Non-pigmented ciliary epithelial cell (primary cell): ENCODE measurements around the gene RPS3A.

GRCh38 chr4:145887201-145887572, 51.4 kb downstream of the ZNF827 start:
- RRBS = no CpG with 5 or more reads among the region's 6 CpGs

DNA sequence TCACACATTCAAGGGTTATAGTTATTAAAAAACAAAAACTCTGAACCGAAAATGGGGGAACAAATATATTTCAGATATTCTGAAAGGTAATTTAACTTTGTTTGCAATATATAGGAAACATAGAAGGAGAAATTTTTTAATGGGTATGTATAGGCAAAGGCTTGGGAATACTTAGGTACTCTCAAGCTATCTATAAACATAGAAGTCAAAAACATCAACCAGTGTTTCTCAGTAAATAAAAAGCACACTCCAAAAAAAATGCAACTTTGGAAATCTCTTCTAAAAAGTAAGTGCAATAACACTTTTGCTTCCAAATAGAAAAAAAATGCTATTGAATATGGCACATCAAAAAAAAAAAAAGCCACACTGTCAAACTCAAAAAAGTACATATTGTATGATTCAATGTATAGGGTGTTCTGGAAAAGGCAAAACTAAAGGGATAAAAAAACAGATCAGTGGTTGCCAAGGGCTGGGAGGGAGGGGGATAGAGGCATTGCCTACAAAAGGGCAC, 112.7 kb downstream of the SLC10A7 start:
- RRBS = no CpG with 5 or more reads among the region's 1 CpG

DNA sequence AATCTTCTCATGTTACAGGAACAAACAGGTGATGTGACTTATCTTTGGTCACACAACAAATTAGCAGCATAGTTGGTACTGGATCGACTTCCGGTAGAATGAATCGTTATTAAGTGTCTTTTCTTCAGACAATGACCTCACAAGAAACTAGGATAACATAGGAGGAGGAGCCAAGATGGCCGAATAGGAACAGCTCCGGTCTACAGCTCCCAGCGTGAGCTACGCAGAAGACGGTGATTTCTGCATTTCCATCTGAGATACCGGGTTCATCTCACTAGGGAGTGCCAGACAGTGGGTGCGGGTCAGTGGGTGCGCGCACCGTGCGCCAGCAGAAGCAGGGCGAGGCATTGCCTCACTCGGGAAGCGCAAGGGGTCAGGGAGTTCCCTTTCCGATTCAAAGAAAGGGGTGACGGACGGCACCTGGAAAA, 24.4 kb downstream of the POU4F2 start:
- RRBS = 77% methylated on average over 2 of the region's 20 CpGs

DNA sequence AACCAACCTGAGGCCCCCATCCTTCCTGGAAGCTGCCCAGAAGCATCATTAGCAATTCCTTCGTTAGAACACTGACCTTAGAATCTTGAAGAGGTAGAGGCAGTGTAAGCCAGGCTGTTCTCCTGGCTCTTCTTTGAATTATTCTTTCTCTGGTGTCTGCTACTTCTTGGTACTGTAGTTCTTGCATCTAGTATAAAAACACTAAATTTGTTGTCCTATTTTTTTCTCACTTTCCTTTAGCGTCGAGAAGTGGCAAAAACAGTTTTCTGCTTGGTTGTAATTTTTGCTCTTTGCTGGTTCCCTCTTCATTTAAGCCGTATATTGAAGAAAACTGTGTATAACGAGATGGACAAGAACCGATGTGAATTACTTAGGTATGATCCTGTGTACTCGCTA, 58.7 kb downstream of the EDNRA start:
- RRBS = no CpG with 5 or more reads among the region's 7 CpGs

DNA sequence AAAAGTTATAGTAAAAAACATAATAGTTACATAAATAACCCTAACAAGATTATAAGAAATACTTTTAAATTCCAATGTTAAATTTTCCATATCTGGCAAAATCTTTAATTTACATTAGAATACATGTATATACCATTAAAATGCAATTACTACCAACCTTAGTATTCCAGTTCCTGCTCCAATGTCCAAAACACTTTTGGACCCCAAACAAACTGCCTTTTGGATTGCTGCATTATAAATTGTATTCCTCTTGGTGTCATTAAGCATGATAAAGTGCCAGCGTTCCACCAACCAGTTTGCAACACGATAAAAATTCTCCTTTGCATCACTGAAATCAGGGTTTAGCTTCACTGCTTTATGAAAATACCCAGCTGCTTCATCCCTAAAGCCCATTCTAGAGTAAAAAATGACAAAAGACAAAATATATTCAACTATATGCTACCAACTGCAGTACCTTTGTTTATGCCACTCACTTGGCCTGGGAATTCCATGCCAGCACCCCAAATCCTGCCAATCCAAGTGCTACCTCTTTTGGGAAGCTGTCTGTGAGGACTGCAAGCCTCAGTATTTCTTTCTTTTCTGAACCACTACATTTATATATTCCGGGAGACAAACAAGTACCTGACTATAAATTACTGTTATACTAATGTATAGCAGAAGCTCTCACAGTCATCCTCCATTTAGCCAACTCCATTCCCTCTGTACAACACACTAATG, 10.3 kb downstream of the PRMT9 start:
- RRBS = no CpG with 5 or more reads among the region's 3 CpGs

- RRBS = no CpG with 5 or more reads among the region's 5 CpGs
These were observed 22.1 kb downstream of the ARHGAP10 start for GRCh38 chr4:147753866-147754425.

DNA sequence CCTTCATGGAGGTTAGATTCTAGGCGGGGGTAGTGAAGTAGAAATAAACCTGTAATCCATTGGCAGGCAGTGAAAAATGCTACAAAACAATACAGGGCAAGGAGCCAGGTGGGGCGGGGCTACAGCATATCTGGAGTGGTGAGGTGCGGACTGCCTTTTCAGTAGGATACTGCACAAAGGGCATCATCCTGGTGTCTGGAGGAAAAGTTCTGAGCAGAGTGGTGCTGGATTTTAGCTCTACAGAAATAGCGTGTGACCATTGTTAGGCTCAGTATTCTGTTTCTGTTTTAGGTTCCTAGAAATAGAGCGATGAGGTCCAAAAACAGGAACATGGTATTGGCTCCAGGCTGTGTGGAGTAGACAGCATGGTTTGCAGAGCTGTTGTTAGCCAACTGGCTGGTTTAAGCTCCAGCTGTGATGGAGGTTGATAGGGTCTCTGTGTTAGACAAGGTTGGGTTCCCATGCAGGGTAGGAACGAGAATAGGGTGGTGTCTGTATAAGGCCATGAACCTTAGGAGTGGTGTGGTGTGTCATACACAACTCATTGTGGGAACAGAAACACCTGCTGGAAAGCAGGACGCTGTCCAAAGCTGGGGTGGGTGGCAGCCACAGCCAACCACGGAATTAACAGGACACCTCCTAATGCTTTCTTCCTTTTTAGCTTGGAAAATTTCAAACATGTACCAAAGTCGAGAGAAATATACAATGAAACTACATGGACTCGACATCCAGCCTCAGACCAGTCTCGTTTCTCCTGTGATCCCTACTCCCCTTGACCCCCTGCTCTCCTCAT, 94.2 kb downstream of the ARHGAP10 start:
- RRBS = no CpG with 5 or more reads among the region's 11 CpGs

DNA sequence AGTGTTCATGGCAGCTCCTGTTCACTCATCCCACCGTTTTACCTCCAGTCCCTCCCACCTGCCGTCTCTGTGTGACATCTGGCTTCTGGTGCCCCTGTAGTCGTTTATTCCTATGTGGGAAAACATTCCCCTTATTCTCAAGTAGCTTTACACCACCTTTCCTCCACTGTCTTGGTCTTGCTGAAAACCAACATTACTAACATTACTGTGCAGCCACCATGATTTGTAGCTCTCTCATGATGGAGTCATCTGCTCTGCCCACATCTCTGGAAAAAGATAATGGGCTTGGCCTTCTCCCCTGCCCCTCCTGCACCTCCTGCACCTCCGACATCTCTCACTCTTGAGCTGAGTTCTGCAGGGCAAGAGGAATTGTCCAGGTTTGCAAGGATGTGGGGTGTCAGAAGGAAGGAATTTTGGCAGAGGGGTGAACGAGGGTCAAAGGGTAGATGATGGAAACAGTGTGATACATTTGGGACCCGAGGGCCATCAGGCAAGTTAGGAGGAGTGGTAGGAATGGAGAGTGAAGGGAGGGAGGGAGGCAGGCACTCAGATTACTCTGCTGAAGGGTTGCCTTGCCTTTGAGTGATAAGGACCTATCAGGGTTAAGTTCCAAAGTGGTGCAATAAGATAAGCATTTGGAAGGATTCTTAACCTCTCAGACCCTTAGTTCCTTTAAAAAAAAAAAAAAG, 190.0 kb downstream of the ARHGAP10 start:
- RRBS = no CpG with 5 or more reads among the region's 6 CpGs

DNA sequence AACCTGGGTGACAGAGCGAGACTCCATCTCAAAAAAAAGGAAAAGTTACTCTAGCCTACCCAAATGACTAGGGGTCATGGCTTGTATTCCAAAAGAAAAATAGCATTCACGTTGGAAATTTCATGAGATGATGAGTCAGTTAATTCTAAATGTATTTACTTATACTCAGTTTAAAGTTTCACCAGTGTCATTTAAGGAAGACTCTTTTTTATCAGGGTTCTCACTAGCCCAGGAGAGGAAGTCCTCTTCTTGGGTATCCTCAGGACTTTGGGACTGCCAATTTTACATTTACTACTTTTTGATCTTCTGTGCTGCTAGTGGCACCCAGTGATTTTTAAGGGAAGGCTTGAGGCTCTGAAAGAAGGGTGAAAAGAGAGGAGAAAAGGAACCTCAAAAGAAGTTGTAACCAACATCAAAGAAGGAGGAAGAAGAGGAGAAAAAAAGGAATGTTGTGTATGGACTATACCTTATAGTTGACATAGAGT, 281.8 kb downstream of the ARHGAP10 start:
- RRBS = no CpG with 5 or more reads among the region's 2 CpGs

- RRBS = no CpG with 5 or more reads among the region's 1 CpG
These were observed 320.7 kb downstream of the ARHGAP10 start for GRCh38 chr4:148052463-148053071.

GRCh38 chr4:148100885-148101596, 341.2 kb downstream of the NR3C2 start:
- RRBS = no CpG with 5 or more reads among the region's 5 CpGs

- RRBS = no CpG with 5 or more reads among the region's 15 CpGs
These were observed 119.7 kb downstream of the NR3C2 start for GRCh38 chr4:148322227-148323159.

GRCh38 chr4:148376159-148376436, 66.1 kb downstream of the NR3C2 start:
- RRBS = no CpG with 5 or more reads among the region's 3 CpGs

DNA sequence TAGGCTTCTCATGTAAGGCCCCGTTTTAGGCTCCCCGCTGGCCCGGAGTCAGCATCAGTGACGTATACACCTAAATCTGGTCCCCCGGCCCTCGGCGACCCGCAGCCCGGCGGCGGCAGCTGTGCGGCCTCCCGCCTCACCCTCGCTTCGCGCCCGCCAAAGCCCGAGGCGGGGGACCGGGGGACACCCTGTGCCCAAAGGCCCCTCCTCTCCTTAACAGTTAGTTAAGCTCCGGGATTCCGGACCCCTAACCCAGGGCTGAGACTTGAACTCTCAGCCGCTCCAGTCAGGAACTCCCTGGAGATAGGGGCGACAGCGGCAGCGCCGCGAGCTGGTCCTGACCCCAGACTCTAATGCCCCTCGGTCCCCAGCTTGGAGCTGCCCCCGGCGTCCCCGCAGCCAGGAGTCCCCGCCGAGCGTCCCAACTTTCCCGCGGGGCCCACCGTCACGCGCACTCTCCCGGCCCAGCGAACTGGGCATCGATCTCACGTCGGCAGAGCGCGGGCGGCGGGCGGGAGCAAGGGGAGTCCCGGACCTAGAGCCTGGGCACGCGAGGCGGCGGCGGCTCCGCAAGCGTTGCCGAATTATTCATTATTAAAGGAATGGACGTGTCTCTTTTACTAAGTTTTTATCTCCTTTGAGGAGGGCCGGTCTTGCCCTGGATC, 1.5 kb upstream of the NR3C2 start:
- RRBS = 1% methylated on average over 35 of the region's 61 CpGs

- RRBS = no CpG with 5 or more reads among the region's 2 CpGs
These were observed 72.4 kb downstream of the DCLK2 start for GRCh38 chr4:150150599-150151089.

DNA sequence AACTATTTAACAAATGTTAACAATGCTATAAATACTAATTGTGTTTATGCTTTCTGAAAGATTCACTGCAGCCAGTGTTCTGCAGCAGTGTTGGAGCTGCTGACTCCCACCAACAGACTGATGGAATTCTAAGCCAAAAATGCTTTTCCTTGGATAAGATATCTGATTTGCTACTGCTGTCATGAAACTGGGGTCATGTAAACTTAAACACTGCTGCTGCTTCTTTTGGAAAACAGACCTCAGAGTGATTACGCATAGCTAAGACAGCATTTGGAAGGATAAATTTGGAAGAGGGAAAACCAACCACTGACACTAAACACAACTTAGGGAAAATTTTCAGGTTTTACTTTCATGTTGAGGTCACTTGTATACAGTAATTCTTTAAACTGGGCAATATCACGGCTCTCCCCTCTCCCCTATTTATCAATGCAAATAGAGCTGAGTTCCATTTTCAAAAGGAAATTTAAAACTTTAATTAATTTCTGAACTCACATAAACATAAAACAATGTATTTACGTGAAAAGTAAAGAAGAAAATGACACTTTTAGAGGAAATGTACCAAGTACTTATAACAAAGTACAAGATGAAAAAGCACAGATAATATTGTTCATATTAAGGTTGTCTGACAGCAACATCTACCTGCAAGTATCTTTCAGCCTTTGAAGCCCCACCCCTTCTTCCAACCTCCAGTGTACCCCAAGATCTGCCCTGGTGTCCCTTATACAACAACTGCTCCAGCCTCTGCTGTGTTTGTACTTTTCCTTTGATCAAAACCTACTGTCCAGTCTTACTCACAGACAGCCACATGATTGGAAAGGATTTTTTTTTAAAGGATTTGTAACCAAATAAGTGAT, 243.9 kb upstream of the MAB21L2 start:
- RRBS = no CpG with 5 or more reads among the region's 3 CpGs

DNA sequence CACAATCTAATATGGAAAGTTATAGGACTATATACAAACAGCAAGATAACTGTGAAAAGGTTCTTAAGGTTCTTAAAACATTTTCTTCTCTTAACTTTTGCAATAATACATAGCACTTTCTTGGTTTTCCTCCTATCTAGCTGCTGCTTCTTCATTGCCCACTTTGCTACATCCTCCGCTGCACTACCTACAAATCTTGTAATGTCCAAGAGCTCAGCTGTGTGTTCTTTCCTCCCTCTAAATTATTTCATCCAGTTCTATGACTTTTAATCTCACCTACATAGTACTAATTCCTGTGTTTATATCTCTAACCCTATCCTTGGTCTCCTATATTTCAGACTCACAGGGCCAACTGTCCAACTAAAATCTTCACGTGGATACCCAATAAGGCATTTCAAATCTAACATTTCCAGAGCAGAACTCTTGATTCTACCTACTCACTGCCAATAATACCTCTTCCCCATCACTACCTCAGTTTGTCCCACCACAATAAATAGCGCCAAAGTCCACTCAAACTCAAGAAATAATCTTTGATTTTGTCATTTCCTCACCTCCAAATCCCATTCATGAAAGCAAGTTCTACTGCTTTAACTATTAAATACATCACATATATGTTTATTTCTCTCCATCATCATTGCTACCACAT, 165.7 kb downstream of the MAB21L2 start:
- RRBS = no CpG with 5 or more reads among the region's 3 CpGs

- RRBS = no CpG with 5 or more reads among the region's 4 CpGs
These were observed 163.2 kb downstream of the LRBA start for GRCh38 chr4:150851860-150852308.

DNA sequence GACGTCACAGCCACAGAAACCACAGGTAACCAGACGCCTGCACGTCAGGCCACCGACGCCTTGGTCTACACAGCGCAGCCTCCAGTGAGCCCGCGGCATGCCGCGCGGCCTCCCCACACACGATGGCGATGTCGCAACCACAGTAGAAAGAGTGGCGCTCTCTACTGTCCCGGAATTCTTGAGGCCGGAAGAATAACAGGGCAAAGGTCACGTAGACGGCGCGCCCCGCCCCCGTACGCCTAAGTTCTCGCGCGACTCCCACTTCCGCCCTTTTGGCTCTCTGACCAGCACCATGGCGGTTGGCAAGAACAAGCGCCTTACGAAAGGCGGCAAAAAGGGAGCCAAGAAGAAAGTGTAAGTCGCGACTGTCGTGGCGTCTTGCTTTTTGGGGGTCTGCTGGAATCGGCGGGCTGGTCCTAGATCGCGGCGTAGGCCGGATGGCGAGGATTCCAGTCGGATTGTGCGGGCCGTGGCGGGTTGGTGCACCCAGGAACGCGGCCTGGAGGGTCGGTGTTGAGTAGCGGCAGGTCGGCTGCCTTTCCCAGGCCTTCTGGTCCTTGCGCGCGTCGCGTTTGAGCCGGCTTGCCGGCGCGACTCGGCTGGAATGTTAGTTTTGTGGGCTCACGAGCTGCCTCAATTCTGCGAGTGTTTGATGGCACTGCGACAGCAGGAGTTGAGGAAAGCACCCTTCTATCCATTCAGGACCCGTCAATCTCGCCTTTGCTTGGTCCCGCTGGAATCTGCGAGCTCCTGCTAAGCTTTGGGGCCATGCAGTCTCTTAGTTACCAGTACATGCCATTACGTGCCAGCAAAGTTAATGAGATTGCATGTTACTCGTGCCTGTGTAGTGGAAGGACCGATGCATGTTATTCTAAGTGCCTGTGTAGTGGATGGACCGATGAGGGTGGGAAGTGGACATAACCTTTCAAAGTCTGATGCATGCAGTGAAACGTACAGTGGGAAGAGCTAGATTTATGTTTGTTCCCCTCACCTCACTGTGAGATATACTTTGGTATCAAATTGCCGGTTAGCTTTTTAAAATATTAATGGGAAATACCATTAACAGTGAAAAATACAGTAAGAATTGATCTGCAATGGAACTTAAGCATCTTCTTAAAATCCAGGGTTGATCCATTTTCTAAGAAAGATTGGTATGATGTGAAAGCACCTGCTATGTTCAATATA, at the start of gene RPS3A:
RPS3A (plus strand) TSS at position 268 of the 1,185 bp plus-strand sequence.
- RRBS = no CpG with 5 or more reads among the region's 75 CpGs

GRCh38 chr4:151159060-151159582, 59.7 kb downstream of the RPS3A start:
- RRBS = no CpG with 5 or more reads among the region's 1 CpG